SJCRH30 (cell line): Measurements from ENCODE around the gene GPBP1.

GRCh38 chr5:56126910-56127194, 106.3 kb downstream of the ANKRD55 start:
- RAMPAGE, long total RNA, result no peak

- RAMPAGE, long total RNA, result no peak
Observed at GRCh38 chr5:56415080-56415968, 182.2 kb upstream of the ANKRD55 start.

DNA sequence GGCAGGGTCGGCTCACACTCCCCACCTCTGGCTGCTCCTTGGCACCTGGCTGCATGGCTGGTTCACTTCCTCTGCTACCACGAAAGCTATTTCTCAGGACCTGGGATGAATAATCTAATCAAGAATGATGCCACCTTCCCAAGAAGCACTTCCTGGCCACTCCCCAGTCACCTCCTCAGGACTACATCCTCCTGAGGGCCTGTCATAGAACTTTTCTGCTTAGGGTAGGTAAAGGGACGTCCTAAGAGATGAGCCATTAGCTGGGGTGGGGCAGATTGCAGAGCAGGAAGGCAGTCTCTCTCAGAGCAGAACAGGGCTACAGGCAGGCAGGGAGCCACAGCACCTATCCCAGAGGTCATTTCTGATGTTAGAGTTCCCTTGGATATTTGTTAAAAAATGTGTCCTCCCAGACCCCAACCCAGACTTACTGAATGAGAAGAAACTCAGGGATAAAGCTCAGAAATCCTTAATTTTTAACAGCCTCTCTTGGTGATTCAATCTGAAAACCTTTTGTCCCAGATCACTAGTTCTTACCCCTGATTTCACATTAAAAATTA, 288.0 kb upstream of the MAP3K1 start:
- RAMPAGE, long total RNA, result no peak

GRCh38 chr5:56534066-56534717, 281.2 kb upstream of the MAP3K1 start:
- RAMPAGE, long total RNA, result no peak

DNA sequence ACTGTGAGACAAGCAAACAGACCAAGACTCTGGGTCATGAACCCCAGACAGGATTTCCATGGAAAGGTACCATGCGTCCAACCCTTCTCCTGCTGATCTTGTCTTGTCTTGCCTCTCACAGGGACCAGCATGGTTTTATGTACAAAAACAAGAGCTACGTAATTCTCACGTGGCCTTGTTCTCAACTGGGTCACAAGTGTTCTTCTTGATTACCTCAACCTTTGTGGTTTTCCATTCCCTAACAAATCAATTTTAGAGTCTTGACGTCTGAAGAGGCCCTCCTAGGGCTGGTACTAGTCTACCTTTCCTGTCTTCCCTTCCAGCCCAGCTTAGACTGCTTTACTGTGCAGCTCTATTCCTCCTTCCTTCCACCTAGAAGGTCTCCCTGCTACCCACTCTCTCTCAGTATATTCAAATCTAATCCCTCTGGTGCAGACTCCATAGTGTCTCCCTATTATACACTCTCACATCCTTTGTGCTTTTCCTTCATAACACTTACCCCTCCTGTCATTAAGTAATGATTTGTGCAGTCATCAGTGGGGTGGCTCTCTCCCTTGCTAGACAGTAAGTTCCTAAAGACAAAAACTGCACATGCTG, 176.4 kb upstream of the MAP3K1 start:
- RAMPAGE, long total RNA, result no peak

DNA sequence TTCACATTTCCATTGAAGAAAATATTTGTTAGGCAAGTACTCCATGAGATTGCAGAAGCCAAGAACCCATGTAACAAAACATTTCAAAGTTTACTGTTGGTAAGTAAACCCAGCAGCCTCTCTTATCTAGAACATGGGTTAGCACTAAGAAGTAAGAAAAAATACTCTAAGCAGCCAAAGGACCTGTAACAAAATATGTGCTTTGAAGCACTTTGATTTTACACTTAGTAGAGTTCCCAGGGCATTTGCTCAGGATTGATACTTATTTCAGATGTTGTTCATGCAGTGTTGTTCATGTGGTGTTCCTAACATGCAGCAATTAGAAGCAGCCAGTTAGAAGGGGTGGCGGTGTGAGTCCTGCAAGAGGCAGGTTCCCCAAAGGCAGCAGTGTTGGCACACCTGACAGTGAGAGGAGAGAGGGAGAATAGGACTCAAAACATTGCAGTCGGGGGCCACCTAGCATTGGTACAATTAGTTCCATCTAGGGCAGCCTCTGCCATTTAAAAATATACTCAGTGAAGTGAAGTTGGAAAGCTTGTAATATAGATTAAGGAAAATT, 8.8 kb downstream of the MAP3K1 start:
- RAMPAGE, long total RNA, result no peak

- RAMPAGE, long total RNA, result no peak
Observed at GRCh38 chr5:56835340-56835901, 20.1 kb downstream of the MAP3K1 start.

- RAMPAGE, long total RNA, result no peak
Observed at GRCh38 chr5:56872671-56873067, 36.7 kb upstream of the SETD9 start.

DNA sequence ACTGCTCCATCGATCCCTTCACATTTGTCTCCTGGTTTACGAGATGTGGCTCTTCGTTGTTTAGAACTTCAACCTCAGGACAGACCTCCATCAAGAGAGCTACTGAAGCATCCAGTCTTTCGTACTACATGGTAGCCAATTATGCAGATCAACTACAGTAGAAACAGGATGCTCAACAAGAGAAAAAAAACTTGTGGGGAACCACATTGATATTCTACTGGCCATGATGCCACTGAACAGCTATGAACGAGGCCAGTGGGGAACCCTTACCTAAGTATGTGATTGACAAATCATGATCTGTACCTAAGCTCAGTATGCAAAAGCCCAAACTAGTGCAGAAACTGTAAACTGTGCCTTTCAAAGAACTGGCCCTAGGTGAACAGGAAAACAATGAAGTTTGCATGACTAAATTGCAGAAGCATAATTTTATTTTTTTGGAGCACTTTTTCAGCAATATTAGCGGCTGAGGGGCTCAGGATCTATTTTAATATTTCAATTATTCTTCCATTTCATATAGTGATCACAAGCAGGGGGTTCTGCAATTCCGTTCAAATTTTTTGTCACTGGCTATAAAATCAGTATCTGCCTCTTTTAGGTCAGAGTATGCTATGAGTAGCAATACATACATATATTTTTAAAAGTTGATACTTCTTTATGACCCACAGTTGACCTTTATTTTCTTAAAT, 15.7 kb upstream of the SETD9 start:
- RAMPAGE, long total RNA, result no peak

- RAMPAGE, long total RNA, result no peak
Observed at GRCh38 chr5:56950381-56951158, 1.4 kb downstream of the MIER3 start.

DNA sequence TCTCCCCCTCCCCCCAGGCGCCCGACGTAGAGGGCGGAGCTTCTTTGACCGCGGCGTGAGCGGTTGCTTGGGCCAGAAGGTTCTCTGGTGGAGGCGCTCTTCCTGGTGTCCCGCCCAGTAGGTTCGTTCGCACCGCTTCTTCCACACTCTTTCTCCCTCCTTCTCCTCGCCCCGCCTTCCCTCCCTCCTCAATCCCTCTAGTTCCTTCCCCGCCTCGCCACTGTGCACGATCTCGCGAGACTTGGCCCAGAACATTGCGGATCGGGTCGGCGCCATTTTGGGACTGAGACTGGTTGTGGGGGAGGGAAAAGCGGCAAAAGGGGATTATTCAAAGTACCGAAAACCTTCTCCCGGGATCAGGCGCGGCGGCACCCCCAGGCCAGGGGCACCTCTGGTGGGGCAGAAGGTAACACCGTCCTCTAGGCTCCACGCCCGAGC, at the start of gene GPBP1:
Gene GPBP1, plus strand, starts transcription at position 254 of the 438 bp plus-strand sequence.
- RAMPAGE, long total RNA, result start-site peak on the plus strand centred at position 284 of the sequence, 73 bp wide, 1,157 and 110 reads in 2 replicates

GRCh38 chr5:57692964-57693513, 210.4 kb upstream of the ACTBL2 start:
- RAMPAGE, long total RNA, result no peak

DNA sequence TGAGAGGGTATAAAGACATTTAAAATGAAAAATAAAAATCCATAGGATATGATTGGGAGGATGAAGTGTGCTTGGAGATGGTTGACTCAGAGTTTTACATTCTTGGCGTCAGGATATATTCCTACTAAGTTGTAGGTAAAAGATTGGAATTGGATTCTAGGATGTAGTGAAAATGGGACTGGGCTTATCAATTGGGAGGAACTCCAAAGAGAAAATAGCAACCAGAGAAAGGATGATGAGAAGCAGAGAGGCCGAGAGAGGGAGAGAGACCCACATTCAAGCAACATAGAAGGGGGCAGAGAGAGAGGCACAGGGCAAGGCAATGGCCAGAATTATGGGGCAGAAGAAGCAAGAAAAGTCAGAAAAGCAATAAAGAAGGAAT, 217.8 kb upstream of the ACTBL2 start:
- RAMPAGE, long total RNA, result no peak

- RAMPAGE, long total RNA, result no peak
Observed at GRCh38 chr5:57862376-57863080, 379.9 kb upstream of the ACTBL2 start.

DNA sequence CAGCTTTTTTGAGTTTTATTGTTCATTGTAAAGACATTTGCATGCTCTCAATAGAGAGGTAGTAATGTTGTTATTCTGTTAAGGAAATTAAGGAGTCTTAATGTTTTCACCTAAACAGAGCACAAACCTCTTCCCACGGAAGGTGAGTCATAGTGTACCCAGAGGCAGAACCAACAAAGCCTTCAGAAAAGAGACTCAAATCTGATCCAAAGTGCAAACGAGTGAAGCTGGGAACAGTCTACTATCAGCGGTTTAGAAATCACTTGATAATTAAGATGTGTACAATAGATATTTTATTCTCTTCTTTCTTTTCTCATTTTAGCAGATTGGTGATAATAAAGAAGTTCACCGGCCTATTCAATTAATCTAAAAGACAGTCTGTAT, 470.5 kb downstream of the PLK2 start:
- RAMPAGE, long total RNA, result no peak

- RAMPAGE, long total RNA, result no peak
Observed at GRCh38 chr5:58071488-58072211, 388.2 kb downstream of the PLK2 start.

DNA sequence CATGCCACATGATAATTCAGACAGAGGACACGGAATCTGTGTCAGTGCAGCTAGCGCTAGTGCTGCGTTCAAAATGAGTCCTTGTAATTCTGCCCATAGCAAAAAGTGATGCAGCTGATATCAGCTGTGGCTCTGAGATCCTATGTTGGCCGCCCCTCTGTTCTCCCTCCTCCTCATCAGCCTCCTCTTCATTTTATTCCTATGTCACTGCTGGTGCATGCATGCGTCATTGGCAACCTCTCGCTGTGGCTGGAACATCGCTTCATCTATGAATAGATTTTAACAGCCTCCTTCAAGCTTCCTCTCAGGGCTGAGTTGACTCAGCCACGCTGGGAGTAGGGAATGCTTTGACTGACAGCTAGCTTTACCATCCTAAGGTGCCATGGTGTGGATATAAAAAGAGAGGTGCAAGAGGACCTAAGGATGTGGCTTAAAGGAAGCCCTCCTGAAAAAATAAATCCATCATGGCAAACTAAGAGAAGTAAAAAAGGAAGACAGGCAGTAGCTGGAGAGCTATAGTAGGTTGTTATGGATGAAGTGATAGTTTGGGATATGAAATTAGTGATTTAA, 303.5 kb downstream of the PLK2 start:
- RAMPAGE, long total RNA, result no peak

DNA sequence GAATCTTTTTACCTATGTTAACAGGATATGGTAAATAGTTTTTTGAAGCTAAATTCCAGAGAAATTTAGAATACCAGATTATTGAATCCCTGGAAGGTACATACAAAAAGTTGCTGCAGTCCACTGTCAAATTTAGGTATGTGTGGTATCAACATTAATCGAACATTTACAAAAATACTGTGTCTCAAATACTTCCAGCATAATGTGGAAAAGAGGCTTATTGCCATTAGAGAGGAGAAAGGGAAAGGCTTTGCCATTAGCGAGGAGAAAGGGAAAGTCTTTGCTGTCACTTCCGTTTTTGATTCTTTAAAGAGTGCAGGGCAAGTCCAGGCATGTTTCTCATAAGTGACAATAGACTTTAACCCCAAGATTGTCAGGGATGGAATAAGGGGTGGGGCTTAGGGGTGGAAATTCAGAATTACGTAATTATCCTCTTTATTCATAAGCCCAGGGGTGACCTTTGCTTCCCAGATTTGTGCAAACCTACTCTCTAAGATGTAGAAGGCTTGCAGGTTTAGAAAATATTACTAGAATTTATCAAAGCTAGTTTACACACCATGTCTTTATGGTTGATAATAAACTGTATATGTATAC, 2.2 kb upstream of the PLK2 start:
- RAMPAGE, long total RNA, result no peak

DNA sequence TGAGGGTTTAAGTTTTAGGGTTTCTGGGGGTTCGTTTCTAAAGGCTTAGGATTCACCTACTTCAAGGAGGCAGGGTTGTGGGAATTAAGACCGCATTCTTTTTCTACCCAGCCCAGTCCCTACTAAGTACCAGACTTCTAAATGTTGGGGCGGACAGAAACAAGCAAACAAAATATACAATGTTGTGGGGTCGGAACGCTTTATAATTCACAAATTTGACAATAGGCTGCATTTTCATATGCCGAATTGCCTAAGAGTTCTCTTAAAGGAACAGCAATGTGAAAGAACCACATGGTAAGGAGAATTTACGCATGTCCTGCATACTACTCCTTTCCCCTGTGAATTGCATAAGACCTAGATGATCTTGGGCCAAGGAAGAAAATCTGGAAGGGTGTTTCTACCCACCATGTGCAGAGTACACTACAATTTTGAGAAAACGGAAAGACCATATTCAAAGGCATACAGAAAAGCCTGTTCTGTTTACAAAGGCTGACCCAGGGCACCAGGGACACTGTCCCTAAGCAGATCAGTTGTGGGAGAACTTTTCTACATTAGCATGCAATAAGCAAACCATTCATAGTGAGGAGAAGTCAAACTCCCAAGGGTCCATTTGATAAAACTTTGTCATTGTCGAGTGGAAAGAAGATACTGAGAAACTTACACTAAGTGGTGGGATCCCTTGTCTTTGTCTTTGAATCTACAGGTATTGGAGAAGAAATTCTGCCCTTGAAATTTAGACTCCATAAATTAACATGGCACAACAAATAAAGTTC, 457.4 kb downstream of the RAB3C start:
- RAMPAGE, long total RNA, result no peak

- RAMPAGE, long total RNA, result no peak
Observed at GRCh38 chr5:59042293-59042552, 459.3 kb downstream of the RAB3C start.